SJCRH30 (cell line): ENCODE measurements around a stretch of chr7.

DNA sequence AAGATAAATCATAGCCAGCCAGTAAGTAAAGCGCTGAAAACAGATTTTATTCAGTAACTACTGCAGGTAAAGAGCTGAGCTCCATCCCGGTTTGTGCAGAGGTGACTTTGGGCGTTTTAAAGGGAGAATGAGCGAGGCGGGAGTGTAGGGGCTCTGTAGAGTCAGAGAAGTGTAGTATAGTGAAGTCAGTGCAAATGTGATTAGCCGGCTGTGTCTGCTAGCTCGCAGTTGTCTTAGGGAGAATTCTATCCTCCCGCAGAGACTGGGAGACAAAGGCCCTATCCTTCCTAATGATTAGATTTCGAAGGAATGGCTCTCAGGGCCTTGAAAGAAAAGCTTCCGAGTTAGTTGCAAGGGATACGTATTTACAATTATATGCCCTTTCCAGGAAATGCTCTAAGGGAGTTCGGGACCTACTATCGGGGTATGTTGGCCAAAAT lies 615 bp downstream of the MRPL32 start:
- RAMPAGE, long total RNA: no peak

DNA sequence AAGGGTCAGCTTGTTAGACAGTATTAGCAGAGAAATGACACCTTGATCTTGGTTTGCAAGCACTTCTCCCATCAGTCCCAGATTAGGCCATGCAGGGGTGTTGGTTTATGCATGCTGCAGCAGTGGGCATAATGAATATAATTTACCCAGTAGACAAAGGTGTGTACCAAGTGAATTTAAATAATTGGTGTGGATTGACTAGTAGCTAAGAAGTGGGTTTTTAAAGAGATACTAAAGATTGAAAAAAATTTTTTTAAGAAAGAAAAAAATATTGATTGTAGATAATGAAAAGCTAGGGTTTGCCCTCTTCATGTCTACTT lies 68.4 kb upstream of the HECW1 start:
- RAMPAGE, long total RNA: no peak

GRCh38 chr7:43113686-43114278 lies 1.3 kb downstream of the HECW1 start:
- RAMPAGE, long total RNA: no peak

- RAMPAGE, long total RNA: no peak
Observed at GRCh38 chr7:43577394-43577949, 5.4 kb upstream of the STK17A start.

DNA sequence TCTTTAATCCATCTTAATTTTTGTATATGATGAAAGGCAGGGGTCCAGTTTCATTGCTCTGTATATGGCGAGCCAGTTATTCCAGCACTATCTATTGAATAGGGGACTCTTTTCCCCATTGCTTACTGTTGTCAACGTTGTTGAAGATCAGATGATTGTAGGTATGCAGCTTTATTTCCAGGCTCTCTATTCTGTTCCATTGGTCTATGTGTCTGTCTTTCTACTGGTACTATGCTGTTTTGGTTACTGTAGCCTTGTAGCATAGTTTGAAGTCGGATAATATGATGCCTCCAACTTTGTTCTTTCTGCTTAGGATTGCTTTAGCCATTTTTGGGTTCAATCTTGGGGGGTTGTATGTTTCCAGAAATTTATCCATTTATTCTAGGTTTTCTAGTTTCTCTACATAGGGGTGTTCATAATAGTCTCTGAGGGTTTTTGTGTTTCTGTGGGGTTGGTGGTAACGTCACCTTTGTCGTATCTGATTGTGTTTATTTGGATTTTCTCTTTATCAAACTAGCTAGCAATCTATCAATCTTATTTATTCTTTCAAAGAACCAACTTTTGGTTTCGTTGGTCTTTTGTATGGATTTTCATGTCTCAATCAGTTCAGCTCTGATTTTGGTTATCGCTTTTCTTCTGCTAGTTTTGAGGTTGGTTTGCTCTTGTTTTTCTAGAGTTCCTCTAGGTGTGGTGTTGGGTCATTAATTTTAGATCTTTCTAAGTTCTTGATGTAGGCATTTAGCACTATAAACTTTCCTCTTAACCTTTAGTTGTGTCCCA lies 26.9 kb downstream of the COA1 start:
- RAMPAGE, long total RNA: no peak

- RAMPAGE, long total RNA: no peak
Observed at GRCh38 chr7:43790999-43791579, 32.6 kb downstream of the BLVRA start.

- RAMPAGE, long total RNA: no peak
Observed at GRCh38 chr7:44046287-44047142, 2.0 kb downstream of the DBNL start.

GRCh38 chr7:44065726-44066708 lies 650 bp upstream of the PGAM2 start:
- RAMPAGE, long total RNA: no peak

DNA sequence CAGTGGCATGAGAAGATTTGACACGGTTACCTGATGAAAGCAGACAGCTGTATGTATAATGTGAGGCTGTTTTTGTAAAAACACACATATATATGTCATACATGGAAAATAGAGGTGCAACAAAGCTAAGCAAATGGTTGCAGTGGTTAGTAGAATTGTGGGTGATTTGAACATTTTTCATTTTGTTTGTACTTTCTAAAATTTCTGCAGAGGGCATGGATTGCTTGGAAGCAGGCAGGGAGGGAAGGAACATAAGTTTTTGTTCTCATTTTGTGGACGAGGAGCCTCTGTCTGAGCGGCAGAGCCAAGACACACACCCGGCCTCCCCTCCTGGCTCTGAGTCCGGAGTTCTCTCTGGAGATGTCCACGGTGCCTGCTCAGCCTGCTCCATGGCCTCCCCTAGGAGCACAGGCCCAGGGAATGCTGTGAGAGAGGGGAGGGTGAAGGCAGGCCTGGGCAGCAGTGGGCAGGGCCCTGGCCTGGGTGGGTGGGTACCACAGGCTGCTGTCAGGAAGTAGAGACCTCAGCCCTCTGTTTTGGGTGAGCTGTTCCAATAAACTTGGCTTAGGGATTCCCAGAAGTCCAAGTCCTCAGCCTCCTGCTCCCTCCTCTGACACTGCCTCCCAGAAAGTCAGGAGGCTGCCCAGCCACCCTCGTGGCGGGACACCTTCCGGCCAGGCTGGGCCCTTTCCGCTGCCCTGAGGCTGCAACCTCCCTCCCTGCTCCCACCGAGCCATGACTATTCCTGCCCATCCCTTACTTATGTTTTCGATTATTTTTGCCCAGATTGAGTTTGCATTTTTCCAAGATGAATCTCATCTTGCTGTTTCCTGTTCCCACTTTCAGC lies 5.5 kb upstream of the POLM start:
- RAMPAGE, long total RNA: no peak

DNA sequence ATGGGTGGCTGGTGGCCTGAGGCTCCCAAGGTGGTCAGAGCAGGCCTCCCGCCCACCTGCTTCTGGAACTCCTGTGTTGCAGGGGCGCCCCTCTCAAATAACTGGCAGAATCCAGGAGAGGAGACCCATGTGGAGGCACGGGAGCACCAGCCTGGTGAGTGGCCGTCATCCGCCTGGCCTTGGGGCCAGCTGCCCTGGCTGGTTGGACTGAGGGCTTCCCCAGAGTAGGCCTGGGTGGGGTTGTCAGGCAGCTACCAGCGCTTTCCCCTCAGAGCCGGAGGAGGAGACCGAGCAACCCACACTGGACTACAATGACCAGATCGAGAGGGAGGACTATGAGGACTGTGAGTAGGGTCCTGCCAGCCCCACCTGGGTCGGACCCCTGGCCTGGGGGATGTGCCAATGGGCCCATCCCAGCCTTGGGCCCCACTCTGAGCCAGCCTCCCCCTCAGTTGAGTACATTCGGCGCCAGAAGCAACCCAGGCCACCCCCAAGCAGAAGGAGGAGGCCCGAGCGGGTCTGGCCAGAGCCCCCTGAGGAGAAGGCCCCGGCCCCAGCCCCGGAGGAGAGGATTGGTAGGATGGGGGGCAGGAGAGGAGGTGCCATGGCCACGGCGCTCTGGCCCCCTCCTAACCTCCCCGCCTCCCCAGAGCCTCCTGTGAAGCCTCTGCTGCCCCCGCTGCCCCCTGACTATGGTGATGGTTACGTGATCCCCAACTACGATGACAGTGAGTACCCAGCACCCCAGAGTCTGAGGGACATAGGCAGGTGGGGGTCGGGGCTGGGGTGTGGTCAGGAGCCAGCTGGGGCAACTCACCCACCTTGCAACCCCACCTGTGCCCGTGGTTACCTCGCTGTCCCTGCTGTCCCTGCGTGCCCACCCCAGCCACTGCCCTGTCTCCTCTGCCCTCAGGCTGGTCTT lies 3.5 kb downstream of the AEBP1 start:
- RAMPAGE, long total RNA: no peak

- RAMPAGE, long total RNA: no peak
Observed at GRCh38 chr7:44225558-44226176, 24.9 kb downstream of the YKT6 start.

DNA sequence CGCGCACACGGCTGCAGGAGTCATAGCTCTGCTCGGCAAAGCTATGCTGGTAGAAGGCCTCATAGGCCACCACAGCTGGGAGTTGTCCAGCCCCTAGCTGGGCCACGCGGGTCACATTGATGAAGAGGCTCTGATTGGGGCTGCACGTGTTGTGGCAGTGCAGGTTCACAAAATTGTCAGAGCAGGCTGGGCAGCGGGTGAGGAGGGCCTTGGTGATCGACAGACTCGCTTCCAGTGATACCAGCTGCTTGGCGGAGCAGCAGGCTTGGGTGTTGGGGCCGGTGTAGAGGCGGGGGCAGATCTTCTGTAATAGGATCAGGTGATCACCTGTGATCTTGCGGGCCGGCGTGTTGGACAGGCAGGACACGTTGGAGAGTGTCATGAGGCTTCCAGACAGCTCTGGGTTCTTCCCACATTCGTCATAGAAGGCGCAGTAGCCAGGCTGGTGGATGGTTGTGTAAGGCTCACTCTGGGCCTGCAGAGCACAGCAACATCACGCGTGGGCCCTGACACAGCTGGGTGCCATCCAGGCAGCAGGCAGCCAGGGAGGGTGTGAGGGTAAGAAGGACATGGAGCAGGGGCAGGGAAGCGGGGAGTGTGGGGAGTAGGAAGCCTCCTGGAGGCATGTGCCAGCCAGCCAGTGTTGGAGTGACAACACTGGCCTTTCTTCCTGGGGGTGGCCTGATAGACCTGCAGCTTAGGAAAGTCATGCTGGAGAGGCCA lies 1.1 kb downstream of the NPC1L1 start:
- RAMPAGE, long total RNA: no peak

DNA sequence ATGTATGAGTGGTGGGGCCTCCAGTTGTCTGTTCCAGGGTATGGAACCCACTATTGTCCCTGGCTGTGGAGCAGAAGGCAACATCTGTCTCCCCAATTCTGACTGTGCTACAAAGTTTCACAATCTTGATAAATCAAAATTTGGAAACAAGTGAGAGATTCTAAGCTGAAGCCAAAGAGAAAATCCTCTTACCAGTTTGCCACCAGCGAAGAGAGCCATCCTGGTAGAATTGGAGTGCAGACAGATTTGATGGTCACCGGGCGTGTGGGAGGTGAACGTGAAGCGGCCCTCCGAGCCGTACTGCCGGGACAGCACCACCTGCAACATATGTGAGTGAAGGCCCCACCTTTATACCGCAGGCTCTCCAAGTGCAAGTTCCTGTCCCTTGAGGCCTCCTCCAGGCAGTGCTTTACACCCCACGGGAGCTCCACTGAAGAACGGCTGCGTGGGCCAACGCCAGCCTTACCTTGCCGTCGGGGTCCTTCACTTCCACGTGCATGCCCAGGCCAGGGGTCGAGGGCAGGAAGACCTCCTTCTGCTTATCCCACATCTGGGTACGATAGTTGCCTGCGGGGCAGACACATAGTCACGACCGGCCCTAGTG lies 672 bp downstream of the TMED4 start:
- RAMPAGE, long total RNA: no peak

- RAMPAGE, long total RNA: no peak
Observed at GRCh38 chr7:44606886-44607884, 758 bp downstream of the OGDH start.

DNA sequence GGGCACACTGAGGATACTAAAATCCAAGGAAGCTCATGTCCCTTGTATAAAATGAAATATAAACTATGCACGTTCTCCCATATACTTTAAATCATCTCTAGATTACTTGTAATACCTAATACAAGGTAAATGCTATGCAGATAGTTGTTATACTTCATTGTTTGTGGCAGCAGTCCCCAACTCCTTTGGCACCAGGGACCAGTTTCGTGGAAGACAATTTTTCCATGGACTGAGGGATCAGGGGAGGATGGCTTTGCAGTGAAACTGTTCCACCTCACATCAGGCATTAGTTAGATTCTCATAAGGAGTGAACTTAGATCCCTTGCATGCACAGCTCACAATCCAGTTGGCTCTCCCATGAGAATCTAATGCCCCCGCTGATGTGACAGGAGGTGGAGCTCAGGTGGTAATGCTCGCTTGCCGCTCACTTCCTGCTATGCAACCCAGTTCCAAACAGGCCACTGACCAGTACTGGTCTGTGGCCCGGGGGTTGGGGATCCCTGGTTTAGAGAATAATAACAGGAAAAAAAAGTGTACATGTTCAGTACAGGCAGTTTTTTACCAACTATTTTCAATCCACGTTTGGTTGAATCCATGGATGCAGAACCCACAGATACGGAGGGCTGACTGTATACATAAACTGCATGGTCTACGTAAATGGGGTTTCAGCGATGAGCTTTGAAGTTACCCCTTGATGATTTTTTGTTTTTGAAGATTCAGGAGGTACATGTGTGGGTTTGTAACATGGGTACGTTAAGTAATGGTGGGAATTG lies 24.4 kb downstream of the OGDH start:
- RAMPAGE, long total RNA: no peak

DNA sequence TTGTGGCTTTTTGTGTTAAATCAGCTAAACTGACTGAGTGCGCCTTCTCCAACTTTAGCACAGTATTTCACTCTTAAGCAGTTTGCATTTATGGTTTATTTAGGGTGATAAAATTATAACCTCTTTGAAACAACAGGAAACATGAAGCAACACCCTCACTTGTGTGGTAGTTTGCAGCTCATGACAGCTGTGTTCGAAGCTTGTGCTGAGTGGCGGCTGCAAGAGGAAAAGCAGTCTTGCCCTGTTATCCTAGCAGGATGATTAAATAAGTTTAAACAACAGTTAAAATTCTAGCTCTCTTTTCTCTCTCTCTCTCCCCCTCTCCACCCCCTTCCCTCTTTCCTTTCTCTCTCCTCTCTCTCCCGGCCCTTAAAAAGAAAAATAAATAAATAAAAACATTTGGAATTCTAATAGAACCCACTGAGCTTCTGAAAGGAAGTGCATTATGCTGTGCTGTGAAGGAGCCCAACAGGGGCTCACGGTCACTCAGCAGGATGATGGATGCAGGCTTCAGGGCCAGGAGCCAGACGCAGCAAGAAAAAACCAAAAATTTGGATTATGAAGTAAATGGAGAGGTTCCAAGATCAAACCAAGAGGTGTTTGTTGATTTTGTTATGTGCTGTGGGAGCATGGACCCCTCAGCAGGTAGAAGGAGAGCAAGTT lies 25.2 kb downstream of the OGDH start:
- RAMPAGE, long total RNA: no peak

DNA sequence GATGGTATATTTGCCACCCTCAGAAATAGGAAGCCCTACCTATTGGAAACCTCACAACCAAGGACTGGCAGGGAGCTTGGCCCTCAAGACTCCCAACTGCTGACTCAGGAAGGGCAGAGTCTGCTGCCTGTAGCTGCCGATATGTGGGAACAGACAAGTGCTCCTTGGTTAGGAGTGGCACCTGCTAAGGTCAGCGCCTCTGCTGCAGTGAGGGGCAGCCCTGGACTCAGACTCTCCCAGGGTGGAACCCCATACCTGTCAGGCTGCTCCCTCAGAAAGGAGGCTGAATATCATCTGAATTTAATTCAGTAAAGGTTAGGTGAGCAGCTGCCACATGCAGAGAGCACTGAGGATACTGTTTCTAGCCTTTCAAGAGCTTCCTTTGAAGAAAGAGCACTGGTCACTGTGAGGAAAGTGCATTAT lies 29.9 kb downstream of the OGDH start:
- RAMPAGE, long total RNA: no peak

DNA sequence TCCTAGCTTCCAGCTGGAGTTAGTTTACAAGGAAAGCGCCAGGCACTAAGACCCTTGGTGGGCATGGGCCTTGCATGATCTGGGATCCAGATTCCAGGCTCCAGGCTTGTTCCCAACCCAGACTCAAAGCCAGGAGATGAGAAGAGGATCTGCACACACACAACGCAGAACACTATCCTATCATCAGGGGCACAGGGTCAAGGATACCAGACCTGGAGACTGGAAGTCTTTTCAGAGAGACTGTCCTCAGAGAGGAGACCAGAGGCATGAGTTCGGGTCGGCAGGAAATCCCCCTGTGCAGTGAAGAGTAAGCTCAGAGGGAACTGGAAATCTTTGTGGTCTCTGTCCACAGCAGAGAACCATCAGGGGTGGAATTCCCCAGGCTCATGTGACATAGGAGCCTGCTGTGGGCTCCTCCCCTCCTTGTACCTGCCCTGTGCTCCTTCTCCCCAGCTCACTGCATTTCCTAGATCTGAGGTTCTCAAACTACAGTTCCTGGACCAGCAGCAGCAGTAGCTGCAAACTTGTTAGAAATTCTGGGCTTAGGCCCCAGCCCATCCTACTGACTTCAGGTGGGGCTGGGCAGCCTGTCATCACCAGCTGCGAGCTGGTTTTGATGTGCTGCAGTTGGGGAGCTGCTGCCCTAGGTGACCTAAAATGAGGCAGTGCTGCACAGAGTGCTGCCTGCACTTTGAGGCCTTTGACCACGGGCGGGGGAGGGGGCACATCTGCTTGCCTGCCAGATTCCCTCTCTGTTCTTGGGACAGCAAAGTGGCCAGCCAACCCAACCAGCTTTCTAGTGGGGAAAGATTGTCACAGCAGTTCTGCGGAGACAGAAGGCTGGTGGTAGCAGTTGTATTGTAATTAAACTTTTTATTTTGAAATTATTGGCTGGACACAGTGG lies 2.4 kb downstream of the ZMIZ2 start:
- RAMPAGE, long total RNA: no peak

GRCh38 chr7:44769078-44770393 lies 20.9 kb downstream of the ZMIZ2 start:
- RAMPAGE, long total RNA: no peak

- RAMPAGE, long total RNA: no peak
Observed at GRCh38 chr7:44830823-44831622, 16.9 kb downstream of the H2AZ2 start.